Breast (tissue), 4 donors: ENCODE results near the gene LYRM9.

DNA sequence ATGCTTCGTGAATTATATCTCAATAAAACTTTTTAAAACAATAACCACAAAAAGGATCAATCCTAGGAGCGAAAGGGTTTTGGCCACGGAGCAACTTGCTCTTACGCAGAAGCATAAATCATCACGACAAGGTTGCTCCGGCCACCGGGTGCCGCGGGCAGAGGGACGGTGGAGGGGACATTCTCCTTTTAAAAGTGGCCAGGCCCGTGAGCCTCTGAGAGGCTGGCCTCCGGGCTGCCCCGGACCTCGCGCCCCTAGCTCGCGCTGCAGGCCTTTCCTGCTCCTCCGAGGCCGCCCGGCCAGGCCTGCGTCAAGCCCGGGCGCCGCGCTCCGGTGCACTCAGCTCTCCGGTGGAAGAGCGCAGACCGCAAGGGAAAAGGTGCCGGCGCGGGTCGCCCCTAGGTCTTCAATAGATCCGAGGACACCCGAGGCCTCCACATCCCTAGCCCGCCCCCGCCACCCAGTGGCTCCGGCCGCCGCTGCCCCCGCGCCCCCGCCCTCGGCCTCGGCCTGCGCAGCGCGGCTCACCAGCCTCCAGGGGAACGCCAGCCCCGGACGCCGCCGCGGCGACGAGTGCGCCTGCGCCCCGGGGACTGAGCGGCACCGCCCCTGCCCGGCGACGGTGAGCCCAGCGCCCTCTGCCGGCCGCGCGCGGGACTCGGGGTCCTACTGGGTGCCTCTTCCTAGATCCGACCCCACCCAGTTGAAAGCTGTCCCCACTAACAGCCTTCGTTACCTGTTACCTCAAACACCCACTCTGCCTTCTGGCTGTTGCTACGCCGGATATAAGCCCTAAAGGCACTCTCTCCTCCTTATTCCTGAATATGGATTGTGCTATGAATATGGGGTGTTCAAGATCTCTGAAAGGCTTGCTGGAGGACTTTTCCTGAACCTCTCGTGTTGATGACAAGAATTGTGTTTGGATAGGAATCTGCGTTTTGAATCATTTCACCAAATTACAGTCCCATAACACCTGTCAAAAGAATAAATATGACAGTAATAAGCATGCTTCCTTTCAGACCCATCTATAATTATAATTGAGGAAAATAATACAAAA lies at the start of gene LYRM9:
LYRM9 (minus strand) TSS at position 577 of the 1,057 bp plus-strand sequence.
- PRO-cap, 3 experiments = peak in 3 of 3 experiments; most common plus-strand start position 364 of the sequence (in 1); most common minus-strand start position 575 of the sequence (in 3)
- RRBS = 2% methylated on average over 43 of the region's 77 CpGs

GRCh38 chr17:28172700-28173765 lies 130.6 kb downstream of the NLK start:
- PRO-cap, 3 experiments = no peak in any of the 3 experiments
- RRBS = no CpG with 5 or more reads among the region's 6 CpGs

GRCh38 chr17:28233679-28234570 lies 85.1 kb upstream of the TMEM97 start:
- PRO-cap, 3 experiments = peak in 1 of 3 experiments; most common minus-strand start chr17:28234022 (in 1)
- RRBS = no CpG with 5 or more reads among the region's 24 CpGs

- PRO-cap, 3 experiments = peak in 1 of 3 experiments; most common minus-strand start chr17:28235466 (in 1)
- RRBS = no CpG with 5 or more reads among the region's 12 CpGs
Observed at GRCh38 chr17:28235324-28235804, 83.6 kb upstream of the TMEM97 start.

DNA sequence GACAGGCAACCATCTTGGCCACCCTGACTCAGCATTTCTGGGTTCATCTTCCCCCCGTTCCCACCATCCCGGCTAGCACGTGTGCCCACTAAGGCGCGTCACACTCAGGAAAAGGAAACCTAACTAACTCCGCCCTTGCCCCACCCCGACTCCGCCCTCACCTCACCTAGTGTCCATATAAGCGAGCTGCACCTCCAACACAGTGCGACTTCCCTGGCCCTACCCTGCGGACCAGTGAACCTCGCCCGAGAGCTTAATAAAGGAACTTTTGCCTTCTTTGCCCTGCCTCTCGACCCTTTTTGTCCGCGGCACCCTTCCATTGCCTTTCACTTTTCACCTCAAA lies 52.8 kb upstream of the TMEM97 start:
- PRO-cap, 3 experiments = no peak in any of the 3 experiments
- RRBS = no CpG with 5 or more reads among the region's 16 CpGs

DNA sequence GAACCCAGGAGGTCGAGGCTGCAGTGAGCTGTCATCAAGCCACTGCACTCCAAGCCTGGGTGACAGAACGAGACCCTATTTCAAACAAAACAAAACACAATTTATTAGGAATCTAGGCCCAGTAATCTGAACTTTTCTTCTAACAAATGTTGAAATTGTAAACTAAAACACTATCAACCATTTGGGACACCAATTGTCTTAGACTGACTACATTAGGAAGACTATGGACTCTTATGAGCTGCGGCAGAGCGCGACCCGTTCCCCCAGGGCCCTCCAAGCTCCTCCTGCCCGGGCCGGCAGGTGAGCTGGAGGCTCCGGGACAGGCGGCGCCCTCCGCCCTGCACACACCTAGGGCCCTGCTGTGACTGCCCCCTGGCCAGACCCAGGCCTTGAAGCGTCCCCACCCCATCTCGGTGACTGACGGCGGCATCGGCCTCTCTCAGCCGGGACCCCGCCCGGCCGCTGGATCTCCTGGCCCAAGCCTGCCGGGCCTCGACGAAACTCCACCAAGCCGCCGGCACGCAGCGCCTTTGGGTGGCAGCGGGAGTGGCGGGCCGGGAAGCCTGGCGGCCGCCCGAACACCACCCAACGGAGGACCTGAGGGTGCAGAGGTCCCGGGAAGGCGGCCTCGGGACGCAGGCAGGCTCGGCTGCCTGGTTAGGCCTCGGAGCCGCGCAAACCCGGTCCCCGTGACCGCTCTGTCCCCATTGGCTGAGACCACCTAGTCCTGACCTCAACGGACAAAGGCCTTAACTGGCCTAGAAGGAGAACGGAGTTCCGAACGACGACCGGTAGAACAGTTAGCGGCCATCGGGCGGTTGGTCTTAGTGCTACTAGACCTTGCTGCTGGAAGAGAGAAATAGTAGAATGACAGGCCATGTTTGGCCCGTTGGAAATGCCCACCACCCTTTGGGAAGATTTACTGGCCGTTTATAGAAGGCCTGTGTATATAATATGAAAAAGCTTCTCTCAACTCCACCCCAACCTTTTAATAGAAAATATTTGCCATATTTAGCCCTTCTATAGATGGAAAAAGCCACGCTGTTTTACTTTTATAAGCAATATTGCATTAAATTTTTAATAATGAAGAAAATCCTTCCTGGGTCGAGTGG lies 12.0 kb upstream of the TMEM97 start:
- PRO-cap, 3 experiments = no peak in any of the 3 experiments
- RRBS = 44% methylated on average over 17 of the region's 59 CpGs

DNA sequence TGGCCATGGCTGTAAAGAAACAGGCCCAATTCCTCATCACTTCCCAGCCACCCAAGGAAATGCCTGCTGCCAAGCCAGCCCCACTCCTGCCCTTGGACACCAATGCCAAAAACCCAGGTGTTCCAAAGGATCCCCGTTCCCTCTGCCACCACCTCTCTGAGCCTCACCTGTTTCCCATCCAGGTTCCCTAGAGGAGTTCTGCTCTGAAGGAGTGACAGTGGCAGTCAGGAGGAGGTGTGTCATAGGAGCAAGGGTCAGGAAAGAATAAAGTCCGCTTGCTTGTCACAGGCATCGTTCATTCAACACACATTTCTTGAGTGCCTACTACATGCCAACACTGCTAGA lies 3.3 kb downstream of the IFT20 start:
- PRO-cap, 3 experiments = no peak in any of the 3 experiments
- RRBS = no CpG with 5 or more reads among the region's 3 CpGs

DNA sequence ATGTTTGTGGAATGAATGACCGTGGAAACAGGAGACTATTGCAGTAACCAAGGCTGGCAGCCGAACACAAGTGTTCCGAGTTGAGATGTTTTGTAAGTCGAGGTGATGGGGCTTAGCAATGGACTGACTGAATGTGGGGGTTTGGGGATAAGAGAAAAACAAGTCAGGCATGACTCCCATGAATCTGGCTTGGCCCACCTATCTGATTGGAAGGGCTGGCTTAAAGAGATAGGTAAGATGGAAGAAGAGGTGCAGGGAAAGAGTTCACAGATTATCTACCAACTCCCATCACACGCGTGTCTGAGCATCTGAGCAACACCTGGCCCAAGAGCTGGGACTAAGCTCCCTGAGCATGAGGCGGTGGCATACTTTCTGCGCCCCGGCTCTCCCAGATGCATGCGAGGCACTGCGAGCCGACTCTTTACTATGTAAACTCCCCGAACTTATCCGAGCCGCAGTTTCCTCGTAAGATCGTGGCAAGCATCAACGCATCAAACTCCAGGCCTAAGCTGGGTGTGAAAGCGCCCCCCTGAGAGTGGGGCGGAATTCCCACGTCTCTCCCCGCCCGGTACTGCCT lies 496 bp downstream of the IFT20 start:
- PRO-cap, 3 experiments = no peak in any of the 3 experiments
- RRBS = 2% methylated on average over 1 of the region's 23 CpGs

GRCh38 chr17:28372233-28372816 lies 831 bp downstream of the SARM1 start:
- PRO-cap, 3 experiments = peak in 1 of 3 experiments; most common minus-strand start chr17:28372325 (in 1)
- RRBS = 2% methylated on average over 24 of the region's 45 CpGs

DNA sequence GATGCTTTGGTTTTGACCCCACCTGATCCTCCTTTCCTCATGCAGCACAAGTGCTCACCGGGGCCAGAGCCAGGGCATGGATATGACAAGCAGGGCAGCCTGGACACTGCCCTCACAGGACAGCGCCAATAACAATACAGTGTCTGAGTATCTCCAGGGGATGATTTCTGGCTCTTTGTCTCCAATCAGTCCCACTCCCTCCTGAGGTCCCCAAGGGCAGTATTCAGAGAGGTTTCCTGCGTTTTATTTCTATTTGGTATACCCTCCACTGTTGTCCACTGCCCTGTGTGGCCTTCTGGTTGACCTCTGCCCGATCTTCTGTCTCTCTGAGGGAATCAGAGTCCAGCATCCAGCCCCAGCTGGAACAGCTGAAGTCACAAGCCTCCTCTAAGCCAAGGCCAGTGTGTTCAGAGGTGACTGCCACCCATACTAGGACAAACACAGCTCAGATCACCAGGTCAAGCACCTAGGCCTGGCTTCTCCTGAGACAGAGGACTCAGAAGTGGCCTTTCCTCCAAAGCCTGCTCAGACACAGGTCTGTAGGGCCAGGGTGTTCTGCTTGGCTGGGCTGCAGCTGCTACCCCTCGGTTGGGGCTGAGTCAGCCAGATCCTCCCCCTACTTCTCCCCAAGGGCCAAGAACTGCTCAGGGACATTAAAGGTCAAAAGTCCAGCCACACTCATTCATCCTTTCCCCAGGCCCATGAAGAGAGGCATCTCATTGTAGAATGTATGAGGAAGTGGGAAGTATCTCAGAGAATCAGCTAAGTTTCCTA lies 7.8 kb downstream of the SLC46A1 start:
- PRO-cap, 3 experiments = no peak in any of the 3 experiments
- RRBS = no CpG with 5 or more reads among the region's 5 CpGs

- PRO-cap, 3 experiments = no peak in any of the 3 experiments
- RRBS = no CpG with 5 or more reads among the region's 13 CpGs
Observed at GRCh38 chr17:28467693-28468001, 5.8 kb upstream of the SLC13A2 start.

- PRO-cap, 3 experiments = no peak in any of the 3 experiments
- RRBS = no CpG with 5 or more reads among the region's 4 CpGs
Observed at GRCh38 chr17:28470547-28471280, 2.7 kb upstream of the SLC13A2 start.

GRCh38 chr17:28549623-28550518 lies 2.6 kb downstream of the UNC119 start:
- PRO-cap, 3 experiments = no peak in any of the 3 experiments
- RRBS = no CpG with 5 or more reads among the region's 5 CpGs

DNA sequence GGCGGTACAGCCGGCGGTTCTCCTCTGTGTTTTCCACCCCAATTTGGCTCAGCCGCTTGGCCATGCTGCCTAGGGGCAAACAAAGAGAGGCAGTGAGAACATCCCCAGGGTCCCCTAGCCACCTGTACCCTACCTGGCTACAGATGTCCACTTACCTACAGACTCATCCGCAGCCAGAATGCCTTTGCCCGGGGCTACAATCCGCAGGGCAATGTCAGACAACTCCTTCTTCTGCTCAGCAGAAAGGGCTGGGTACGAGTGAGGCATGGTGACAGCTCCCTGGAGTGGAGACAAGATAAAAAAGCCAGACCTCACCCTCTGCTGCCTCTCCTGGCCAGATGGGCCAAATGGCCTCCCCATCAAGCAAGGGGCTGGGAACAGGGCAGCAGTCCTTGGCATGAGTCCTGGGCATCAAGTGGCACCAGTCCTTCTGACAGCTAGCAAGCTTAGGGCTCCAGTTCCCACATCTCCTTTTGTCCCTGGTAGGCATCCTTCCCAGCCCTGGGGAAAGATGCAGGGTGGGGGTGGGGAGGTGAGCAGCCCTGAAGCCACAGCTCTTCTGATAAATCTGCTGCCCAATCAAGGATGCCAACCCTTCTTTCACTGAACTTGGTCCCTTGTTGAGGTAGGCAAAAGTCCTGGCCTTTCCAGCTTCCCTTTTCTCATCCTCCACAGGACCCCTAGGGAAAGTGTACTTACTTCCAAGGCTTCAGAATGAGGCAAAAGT lies 1.3 kb downstream of the ALDOC start:
- PRO-cap, 3 experiments = no peak in any of the 3 experiments
- RRBS = no CpG with 5 or more reads among the region's 8 CpGs

GRCh38 chr17:28591972-28593233 lies 6.4 kb downstream of the SPAG5 start:
- PRO-cap, 3 experiments = no peak in any of the 3 experiments
- RRBS = no CpG with 5 or more reads among the region's 15 CpGs

- PRO-cap, 3 experiments = no peak in any of the 3 experiments
- RRBS = no CpG with 5 or more reads among the region's 8 CpGs
Observed at GRCh38 chr17:28619555-28620462, 5.8 kb upstream of the RSKR start.

DNA sequence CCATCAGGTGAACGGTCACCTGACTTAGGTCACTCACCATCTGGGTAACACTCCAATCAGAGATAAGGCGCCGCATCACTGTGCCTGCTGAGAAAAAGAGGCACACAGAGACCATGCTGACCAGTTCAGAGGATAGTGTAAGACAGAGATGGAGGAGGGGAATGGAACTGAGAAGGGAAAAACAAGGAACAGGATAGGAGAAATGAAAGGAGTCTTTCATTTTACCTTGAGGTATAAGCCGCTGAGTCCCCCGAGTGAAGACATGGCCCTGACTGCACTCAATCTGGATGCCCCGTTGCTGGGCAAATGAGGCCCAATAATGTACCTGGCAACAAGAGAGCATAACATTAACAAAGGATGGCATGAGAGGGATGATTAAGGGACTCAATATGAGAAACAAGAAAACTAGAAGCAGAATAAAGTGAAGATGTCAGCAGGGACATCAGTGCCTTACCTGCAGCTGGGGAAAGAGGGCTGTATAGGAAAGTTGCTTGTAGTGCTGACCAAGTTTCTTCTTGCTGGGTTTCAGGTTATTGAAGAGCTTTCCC lies 13.3 kb downstream of the BLTP2 start:
- PRO-cap, 3 experiments = no peak in any of the 3 experiments
- RRBS = no CpG with 5 or more reads among the region's 6 CpGs

DNA sequence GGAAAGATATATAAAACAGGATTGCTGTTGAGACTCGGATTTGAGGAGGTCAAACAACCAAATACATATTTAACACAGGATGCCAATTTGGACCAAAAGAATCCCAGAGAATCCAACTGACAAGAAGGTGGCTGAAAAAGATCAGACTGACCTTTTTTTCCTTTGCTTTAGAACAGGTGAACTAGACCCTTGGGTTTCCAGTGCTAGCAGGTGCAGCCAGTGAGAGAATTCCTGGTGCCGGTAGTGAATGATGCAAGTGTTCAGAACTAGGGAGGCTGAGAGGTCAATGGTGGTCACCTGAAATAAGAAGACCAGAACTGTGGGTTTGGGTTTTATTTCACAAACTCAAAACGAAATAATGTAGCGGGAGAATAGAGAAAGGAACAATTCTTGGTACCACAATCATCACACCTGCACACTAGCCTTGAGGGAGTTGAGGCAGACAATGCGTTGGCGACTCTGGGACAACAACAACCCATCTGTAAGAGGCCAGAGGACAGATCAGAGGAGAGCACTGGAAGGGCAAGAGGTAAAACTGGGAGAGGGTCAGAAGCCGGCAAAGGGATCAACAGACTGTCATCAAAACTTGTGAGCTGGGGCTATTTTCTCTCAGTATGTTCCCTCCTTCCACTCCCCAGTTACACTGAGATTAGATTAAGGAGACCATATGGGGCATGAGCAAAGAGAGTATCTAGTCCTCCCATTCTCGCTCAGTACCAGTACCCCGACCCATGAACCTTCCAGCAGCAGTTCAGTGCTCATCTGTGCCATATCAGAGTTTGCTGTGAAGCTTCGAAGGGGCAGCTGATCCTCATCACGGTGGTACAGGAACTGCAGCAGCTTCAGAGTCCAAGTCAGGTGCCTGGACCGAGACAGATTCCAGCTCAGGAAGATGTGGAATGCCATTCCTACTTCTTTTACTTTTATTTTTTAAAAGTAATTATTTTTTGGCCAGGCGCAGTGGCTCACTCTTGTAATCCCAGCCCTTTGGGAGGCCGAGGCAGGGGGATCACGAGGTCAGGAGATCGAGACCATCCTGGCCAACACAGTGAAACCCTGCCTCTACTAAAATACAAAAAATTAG lies 5.5 kb downstream of the BLTP2 start:
- PRO-cap, 3 experiments = no peak in any of the 3 experiments
- RRBS = no CpG with 5 or more reads among the region's 16 CpGs

GRCh38 chr17:28721110-28721968 lies 1.6 kb downstream of the RPL23A start:
- PRO-cap, 3 experiments = no peak in any of the 3 experiments
- RRBS = no CpG with 5 or more reads among the region's 24 CpGs

DNA sequence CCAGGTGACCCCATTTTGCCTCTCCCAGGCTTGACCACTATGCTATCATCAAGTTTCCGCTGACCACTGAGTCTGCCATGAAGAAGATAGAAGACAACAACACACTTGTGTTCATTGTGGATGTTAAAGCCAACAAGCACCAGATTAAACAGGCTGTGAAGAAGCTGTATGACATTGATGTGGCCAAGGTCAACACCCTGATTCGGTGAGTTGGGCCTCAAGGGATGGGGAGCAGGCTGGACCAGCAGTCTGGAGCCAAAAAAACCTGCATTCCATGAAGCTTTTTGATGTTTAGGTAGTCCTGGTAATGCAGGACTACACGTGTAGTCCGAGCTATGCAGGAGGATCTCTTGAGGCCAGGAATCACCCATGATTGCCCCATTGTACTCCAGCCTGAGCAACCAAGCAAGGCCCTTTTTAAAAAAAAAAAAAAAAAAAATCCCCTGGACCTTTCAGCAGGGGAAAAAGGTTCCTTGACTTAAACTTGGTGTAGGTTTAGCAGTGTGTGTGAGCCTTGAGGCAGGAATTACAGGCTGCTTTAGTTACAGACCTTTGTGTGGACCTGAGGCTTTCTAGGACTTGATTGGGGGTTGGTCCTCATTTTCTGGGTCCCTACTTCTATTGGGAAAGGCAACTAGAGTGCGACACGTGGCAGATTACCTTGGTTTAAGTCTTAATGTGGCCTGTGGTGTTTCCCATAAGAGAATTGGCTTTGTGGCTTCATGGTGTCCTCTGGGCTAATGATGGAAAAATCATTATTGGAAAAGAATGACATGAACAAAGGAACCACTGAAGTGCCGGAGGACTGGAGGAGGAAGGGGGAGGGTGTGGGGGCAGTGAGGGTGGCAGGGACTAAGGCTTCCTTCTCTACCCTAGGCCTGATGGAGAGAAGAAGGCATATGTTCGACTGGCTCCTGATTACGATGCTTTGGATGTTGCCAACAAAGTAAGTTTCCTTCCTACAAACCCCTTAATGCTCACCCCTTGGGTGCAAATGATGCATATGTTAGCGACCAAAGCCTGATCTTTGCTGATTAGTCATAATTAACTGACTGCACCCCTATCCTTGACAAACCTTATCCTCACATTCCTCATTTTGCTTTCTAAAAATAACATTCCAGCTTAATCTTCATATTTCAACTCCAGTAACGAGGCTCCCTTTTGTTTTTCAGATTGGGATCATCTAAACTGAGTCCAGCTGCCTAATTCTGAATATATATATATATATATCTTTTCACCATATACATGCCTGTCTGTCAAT lies 2.9 kb downstream of the TLCD1 start:
- PRO-cap, 3 experiments = no peak in any of the 3 experiments
- RRBS = no CpG with 5 or more reads among the region's 11 CpGs